Ascending aorta (tissue), 1 donor: ENCODE data around the genes TPM4 and SLC35E1.

- PRO-cap: no peak
Measured at GRCh38 chr19:15829348-15829917, 14.0 kb upstream of the OR10H1 start.

- PRO-cap: bidirectional peak, plus-strand start at chr19:16076468, minus-strand start at chr19:16076180
Measured at GRCh38 chr19:16075744-16076412, 417 bp upstream of the TPM4 start.

- PRO-cap: bidirectional peak, plus-strand start at chr19:16076468, minus-strand start at chr19:16076180
Measured at GRCh38 chr19:16076413-16076944, at the start of gene TPM4. Gene TPM4 (plus strand): TSS chr19:16076495.

- PRO-cap: no peak
Measured at GRCh38 chr19:16083433-16083877, 7.2 kb downstream of the TPM4 start.

DNA sequence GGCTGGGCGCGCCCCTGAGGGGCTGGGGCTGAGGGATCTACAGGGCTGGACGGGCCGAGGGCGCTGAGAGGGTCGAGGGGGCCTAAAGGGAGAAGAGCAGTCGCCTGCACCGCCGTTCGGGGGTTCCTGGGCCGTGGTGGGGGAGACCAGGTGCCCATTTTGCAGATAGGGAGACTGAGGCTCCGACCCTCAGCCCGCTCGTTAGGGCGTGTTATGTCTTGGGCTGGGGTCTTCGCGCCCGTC is 298 bp downstream of the RAB8A start:
- PRO-cap: no peak

- PRO-cap: no peak
Measured at GRCh38 chr19:16157788-16158069, 14.2 kb downstream of the HSH2D start.

DNA sequence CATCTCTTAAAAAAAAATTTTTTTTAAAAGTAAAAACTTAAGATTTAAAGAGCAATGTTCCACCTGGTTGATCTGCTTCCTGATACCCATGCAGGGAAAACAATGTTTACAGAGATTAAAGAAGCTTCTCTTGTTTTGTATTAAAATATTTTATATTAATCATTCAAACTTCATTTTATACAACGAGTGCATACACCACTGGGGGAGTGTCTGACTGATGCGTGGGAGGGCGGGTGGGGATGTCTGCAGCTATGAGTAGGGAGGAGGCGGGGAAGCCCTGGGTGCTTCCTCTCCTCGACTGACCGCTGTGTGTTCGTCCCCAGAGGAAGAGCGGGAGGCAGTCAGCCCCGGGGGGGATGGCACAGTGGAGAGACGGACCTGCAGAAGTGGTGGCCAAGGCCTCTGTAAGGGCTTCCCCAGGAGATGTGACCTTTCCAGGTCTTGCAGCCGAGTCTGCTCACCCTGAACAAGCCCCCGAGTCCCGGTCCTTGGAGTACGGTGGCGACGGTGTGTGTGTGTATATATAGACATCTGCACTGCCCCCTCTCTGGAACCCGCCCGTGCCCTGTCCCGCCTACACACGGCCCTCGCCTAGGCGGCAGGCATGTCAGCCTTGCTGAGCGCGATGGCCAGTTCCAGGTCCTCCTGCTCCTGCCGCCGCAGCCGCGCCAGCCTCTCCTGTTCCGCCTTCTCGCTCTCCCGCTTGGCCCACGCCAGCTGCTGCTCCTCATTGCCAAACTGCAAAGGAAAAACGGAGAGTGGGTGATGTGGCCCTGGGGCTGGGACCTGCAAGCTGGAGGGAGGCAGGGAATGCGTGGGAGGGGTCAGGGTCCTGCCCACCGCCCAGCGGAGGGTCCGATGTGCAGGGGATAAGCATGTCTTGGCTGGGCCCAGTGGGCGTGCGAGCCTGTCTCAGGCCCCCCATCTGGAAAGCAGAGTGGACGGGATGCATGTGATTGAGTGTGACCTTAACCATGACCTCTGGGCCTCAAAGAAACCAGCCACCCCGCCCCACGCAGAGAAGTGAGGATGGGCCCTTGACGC is 30.8 kb downstream of the KLF2 start:
- PRO-cap: no peak

GRCh38 chr19:16381859-16382568 is 57.4 kb downstream of the KLF2 start:
- PRO-cap: bidirectional peak, plus-strand start at chr19:16382229, minus-strand start at chr19:16382212

- PRO-cap: no peak
Measured at GRCh38 chr19:16449346-16450047, 22.3 kb downstream of the EPS15L1 start.

GRCh38 chr19:16463758-16464372 is 7.9 kb downstream of the EPS15L1 start:
- PRO-cap: no peak

DNA sequence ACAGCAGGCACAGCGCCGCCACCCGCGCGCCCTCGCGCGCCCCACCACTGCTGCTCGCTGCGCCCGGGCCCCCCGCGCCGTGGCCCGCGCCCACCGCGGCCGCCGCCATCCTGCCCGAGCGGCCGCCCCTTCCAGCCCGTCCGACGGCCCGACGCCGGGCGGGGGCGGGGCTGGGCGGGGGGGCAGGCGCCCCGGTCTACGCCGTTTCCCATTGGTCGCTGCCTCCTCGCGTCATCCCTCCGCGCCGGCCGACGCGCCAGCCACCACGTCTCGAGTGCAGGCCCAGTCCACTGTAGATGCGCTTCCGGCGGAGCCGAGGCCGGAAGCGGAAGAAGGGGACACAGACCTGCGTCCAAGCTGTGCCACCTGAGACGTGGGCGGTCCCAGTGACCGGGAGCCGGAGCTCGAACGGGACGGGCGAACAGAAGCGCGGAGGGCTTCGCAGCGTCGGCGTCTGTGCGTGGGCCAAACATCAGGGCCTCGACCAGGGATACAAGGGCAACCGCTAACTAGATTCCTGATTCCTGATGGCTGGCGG is at the start of gene SLC35E1:
Gene SLC35E1 (minus strand): TSS at position 160 of the 538 bp plus-strand sequence.
- PRO-cap: bidirectional peak, plus-strand start at position 295 of the sequence, minus-strand start at position 142 of the sequence

GRCh38 chr19:16573729-16574286 is 1.6 kb upstream of the SLC35E1 start:
- PRO-cap: no peak

GRCh38 chr19:16580816-16581987 is 9.0 kb upstream of the SLC35E1 start:
- PRO-cap: no peak

GRCh38 chr19:16585165-16585597 is 13.0 kb upstream of the SLC35E1 start:
- PRO-cap: no peak

DNA sequence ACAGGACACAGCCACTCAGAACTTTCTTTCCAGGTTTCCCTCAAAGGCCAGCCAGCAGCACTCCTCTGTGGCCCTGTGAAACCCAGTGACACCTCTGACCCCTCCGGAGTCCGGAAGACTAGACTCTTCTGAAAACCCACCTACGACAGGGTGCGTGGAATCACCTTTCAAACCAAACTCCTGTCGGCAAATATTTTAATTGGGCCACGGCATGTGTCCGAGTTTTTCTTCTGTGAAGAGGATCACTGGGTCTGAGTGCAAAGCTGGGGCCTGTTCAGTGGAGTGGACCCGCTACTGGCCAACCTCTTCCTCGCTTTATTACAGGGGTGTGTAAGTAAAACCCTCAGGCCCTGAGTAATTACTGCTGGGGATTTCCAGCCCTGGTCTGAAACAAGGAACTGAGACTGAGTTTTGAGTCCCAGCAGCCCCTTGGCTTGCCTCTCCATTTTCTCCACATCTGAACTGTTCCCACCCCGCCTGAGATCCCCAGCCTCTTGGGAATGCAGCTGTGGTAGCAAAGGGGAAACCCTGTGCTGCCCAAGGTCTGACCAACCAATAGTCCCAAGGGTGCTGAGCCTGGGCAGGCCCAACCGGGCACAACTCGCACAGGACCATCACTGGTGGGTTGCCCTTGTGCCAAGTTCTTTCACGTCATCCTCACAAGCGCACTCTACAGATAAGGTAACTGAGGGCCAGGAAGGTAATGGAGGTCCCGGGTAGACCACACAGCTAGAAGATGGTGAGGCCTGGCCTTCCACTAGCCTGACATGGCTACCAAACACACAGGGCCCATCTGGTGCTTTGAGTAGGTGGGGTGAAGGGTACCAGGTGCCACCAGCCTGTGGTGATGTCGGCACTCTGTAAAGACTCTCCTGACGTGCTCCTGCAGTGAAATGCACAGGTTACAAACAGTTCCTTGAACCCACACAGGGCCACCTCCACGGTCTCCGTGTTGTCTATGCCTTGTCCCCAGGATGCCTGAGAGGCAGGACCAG is 13.7 kb upstream of the SLC35E1 start:
- PRO-cap: no peak

DNA sequence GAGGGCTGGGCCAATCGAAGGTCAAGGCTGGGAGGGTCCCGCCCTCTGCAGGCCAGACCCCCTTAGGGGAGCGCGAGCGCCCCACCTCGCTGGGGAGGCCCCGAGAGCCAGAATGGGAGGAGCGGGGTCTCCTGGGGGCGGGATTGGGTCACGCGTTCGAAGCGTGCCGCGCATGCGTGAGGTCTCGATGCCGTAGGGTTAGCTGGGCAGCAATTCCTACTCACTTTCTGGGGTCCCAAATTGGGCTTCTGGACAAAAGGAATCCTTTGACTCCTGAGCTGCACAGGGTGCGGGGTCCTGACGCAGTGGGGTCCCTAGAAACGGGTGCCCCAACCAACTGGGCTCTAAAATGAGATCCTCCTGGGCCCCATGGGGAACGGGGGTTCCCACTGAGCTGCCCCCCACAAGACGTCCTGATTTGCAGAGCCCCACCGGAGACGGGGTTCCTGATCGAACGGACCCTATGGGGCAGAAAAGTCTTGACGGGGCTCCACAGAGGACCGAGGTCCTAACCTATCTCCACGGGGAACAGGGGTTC is 331 bp upstream of the SMIM7 start:
- PRO-cap: bidirectional peak, plus-strand start at position 187 of the sequence, minus-strand start outside the sequence

DNA sequence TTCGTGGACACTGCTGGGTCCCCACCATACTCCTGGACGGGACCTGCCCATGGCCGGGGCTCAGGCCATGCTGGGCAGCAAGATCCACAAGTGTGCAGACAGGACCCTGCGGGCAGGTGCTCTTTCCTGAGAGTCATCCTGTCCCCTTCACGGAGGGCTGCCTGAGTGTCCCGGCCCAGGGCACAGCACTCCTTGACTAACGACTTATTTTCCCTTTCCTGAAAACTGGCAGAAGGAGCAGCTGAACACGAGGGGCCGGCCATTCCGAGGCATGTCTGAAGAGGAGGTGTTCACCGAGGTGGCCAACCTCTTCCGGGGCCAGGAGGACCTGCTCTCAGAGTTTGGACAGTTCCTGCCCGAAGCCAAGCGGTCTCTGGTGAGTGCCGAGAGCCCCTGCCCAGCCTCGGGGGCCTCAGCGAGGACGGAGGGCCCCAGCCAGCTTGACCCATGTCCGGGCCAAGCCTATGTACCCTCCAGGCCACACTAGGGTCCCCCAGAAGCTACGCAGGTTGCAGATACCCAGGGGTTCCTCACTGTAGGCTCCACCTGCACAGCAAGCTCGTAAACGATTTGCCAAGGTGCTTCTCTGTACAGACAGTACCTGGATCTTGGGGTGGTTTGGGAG is 17.7 kb downstream of the SIN3B start:
- PRO-cap: no peak

- PRO-cap: no peak
Measured at GRCh38 chr19:16869354-16870035, 19.3 kb upstream of the F2RL3 start.

GRCh38 chr19:16897316-16898199 is 8.8 kb downstream of the F2RL3 start:
- PRO-cap: no peak

DNA sequence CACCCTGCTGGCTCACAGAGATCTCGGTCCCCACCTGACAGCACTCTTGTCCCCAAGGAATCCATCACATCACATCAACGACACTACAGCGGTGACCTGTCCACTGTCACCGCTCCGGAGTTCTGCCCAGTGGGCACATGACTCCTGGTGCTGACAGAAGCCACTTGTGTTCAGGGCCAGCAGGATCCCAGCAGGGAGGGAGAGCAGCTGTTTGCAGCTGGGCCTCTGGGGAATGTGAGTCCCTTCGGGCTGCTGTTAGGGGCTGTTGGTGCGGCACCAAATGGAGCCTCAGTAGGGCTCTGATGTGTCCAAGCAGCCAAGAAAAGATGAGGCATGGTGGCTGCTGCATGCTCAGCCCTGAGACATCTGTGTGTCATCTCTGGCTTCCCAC is 55.8 kb downstream of the F2RL3 start:
- PRO-cap: no peak